ENCODE results near the genes KCP, CPA5 and CPA1.

GRCh38 chr7:128856669-128857007 lies 6.0 kb upstream of the ATP6V1F start:
- PRO-cap, result no peak
- RAMPAGE, long total RNA, 4 experiments, result no peak in any of the 4 experiments

- PRO-cap, result no peak
- RAMPAGE, long total RNA, 4 experiments, result start-site peak on the plus strand in 1 of 4 experiments, at chr7:128857284-128857329 at its widest, 60 reads per replicate
Observed at GRCh38 chr7:128857015-128857599, 5.5 kb upstream of the ATP6V1F start.

GRCh38 chr7:128910571-128910918 lies at the start of gene KCP:
KCP (minus strand) TSS chr7:128910709.
- PRO-cap, result no peak
- RAMPAGE, long total RNA, 4 experiments, result start-site peak on the minus strand in 1 of 4 experiments, at chr7:128910679-128910709 at its widest, 8 reads per replicate

GRCh38 chr7:128947644-128948357 lies 10.1 kb downstream of the IRF5 start:
- PRO-cap, result no peak
- RAMPAGE, long total RNA, 4 experiments, result no peak in any of the 4 experiments

- PRO-cap, result no peak
- RAMPAGE, long total RNA, 4 experiments, result no peak in any of the 4 experiments
Observed at GRCh38 chr7:129110584-129111223, 33.8 kb upstream of the TSPAN33 start.

DNA sequence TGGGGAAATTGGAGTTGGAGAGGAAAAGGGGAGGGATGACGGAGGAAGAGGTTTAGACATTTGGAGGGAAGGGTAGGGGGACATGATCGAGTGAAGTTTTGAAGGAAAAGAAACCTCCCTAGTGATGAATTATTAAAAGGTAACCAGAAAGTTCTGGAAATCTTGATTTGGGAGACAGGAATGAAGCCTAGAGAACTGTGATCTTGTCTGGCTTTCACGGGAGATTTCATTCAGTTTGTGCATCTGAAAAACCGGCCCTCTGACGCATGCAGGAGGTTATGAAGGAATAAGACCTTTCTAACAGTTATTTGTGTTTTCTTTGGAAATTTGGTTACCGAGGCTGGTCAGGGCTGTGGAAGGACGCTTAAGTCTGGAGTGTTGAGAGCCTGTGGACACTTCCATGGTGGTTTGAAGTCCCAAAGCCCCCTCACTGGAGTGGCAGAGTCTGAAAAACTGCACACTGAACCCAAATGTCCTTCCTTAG lies 1.5 kb downstream of the SMO start:
- PRO-cap, result no peak
- RAMPAGE, long total RNA, 4 experiments, result no peak in any of the 4 experiments

DNA sequence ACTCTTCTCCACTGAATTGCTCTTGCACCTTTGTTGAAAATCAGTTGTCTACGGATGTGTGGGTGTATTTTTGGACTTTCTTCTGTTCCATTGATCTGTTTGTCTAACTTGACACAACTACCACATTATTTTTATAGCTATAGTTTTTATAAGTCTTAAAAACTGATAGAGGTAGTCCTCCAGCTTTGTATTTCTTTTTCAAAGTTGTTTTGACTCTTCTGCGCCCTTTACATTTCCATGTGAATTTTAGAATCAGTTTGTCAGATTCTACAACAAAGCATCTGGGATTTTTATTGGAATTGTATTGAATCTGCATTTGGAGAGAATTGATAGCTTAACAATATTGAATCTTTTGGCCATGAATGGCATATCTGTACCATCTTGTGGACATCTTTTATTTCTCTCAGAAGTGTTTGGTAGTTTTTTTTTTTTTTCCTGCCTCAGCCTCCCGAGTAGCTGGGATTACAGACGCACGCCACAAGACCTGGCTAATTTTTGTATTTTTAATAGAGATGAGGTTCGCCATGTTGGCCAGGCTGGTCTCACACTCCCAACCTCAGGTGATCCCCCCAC lies 54.1 kb downstream of the AHCYL2 start:
- PRO-cap, result no peak
- RAMPAGE, long total RNA, 4 experiments, result no peak in any of the 4 experiments

DNA sequence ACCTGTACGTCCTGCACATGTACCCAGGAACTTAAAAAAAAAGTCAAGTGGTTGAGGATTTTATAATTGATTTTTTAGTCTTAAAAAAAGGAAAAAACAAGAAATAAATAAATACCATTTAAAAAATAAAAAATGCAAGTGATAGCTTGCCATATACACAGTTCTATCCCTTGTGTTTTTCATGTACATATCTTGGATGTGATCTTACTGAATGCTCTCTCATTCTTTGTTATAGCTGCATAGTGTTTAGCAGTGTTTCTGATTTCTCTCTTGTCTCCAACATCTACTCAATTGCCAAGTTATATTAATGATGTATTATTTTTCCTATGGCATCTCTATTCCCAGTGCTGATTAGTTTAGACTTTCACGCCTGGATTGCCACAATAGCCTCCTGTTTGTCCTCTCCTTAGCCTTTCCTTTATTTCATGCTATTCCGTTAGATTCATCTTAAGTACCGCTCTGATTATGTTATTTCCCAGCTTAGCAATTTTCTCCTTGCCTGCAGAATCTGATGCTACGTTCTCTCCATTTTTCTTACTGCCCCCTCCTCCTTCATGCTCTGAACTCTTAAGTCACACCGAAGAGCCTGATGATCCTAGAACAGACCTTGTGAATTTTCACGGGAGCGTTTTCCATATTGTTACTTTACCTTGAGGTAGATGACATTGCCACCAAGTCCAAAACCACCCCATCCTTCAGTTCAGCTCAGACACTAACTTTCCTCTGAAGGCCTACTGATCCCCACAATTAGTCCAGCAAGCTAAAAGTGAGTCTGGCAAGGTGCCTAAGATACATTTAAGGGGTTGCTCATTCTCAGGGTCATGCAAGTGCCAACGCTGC lies 6.8 kb upstream of the NRF1 start:
- PRO-cap, result no peak
- RAMPAGE, long total RNA, 4 experiments, result no peak in any of the 4 experiments

GRCh38 chr7:129869940-129871066 lies 82.5 kb downstream of the UBE2H start:
- PRO-cap, result no peak
- RAMPAGE, long total RNA, 4 experiments, result no peak in any of the 4 experiments

GRCh38 chr7:129970642-129971367 lies 18.0 kb upstream of the UBE2H start:
- PRO-cap, result no peak
- RAMPAGE, long total RNA, 4 experiments, result no peak in any of the 4 experiments

GRCh38 chr7:130344775-130344918 lies at the start of gene CPA5:
CPA5 (plus strand) TSS chr7:130344816.
- PRO-cap, result no peak
- RAMPAGE, long total RNA, 4 experiments, result no peak in any of the 4 experiments

GRCh38 chr7:130379418-130380638 lies at the start of gene CPA1:
CPA1 (plus strand) TSS chr7:130380494.
- PRO-cap, result no peak
- RAMPAGE, long total RNA, 4 experiments, result no peak in any of the 4 experiments

DNA sequence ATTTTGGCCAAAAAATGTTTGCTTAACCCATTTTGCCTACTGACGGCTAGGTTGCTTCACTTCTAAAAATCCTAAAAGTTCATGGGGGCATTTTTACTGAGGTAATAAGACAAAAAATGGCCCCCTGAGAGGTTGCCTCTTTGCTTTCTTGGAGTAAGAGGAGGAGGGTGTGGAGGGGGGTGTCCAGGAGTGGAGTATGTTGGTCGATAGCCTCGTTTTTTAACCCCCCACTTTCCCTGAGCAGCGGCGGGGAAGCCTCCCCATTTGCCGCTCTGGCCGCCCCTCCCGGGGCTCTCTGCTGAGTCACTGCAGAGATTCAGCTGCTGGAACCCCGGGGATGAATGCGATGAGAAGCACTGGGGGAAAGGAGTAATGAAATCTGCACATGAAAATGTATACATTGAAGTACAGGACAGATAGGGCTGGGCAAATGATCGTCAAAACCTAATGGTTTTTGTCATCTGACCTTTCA lies 1.6 kb downstream of the MEST start:
- PRO-cap, result no peak
- RAMPAGE, long total RNA, 4 experiments, result no peak in any of the 4 experiments

GRCh38 chr7:130513961-130514987 lies 22.4 kb downstream of the MEST start:
- PRO-cap, result no peak
- RAMPAGE, long total RNA, 4 experiments, result start-site peak on the plus strand in 1 of 4 experiments, at chr7:130514233-130514713 at its widest, 12 reads per replicate

DNA sequence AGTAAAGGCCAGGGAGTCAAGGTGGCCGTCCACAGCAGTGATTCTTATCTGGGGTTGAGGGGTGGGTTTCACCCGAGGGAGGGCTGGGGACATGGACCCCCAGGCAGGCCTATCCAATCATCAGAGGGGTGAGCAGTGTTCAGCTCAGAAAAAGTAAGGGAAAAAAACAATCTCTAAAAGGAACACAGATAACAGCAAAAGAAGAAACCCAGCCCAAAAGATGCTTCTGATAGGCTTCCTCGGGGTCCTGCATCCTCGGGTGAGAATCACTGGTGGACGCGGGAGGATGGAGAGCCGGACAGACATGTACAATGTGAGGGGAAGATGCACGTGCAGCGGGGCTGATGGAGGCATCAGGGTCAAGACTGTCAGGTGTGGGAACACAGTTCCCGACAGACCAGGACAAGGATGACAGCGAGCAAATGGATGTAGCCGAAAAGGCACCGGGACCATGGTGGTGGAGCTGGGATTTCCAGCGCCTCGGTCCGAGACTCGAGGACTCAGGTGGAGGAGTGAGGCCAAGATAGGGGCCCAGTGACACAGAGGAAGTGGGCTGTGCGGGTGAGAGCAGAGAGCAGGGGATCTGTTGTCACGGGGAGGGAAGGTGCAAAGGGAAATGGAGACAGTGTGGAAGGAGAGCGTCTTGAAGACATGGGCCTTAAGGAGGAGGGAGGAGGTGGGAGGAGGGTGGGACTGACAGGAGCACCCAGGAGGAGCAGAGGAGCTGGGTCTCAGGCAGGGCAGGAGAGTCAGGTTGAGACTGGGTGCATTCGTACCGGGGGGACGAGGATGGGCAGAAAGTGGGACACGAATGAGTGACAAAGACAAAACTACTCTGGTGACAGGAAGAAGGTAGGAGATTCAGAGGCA lies 44.7 kb downstream of the MEST start:
- PRO-cap, result no peak
- RAMPAGE, long total RNA, 4 experiments, result start-site peak on the plus strand in 1 of 4 experiments, centred at position 449 of the sequence, 10 reads per replicate

- PRO-cap, result no peak
- RAMPAGE, long total RNA, 4 experiments, result no peak in any of the 4 experiments
Observed at GRCh38 chr7:130878719-130879621, 145.0 kb upstream of the KLF14 start.

- PRO-cap, result no peak
- RAMPAGE, long total RNA, 4 experiments, result no peak in any of the 4 experiments
Observed at GRCh38 chr7:130885034-130885537, 151.1 kb upstream of the KLF14 start.

GRCh38 chr7:130930805-130931276 lies 196.8 kb upstream of the KLF14 start:
- PRO-cap, result no peak
- RAMPAGE, long total RNA, 4 experiments, result no peak in any of the 4 experiments

- PRO-cap, result no peak
- RAMPAGE, long total RNA, 4 experiments, result no peak in any of the 4 experiments
Observed at GRCh38 chr7:130940562-130941296, 206.7 kb upstream of the KLF14 start.

- PRO-cap, result no peak
- RAMPAGE, long total RNA, 4 experiments, result no peak in any of the 4 experiments
Observed at GRCh38 chr7:130948374-130948758, 214.4 kb upstream of the KLF14 start.

Data from sigmoid colon (tissue), 4 donors.